GM06990 (cell line): ENCODE measurements around a stretch of chr11.

GRCh38 chr11:69002644-69003022, 10.4 kb downstream of the MRGPRF start:
- RRBS, result no CpG with 5 or more reads among the region's 7 CpGs

- RRBS, result 85% methylated on average over 3 of the region's 19 CpGs
Observed at GRCh38 chr11:69051494-69052228, 2.9 kb downstream of the TPCN2 start.

GRCh38 chr11:69067284-69067666, 18.5 kb downstream of the TPCN2 start:
- RRBS, result 95% methylated on average over 7 of the region's 15 CpGs

DNA sequence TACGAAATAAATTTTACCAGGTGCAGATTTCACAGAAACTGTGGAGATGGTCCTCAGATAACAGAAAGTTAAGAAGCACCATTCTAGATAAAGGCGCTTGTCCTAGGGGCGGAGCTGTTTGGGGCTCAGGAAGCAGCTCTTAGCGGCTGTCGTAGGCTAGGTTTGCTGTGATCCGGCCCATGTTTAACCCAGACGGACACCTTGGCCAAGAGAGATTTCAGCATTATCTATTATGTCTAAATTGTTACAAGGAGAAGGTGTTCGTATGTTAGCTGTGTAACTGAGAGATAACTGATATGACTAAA, 25.7 kb downstream of the TPCN2 start:
- RRBS, result no CpG with 5 or more reads among the region's 8 CpGs

- RRBS, result no CpG with 5 or more reads among the region's 19 CpGs
Observed at GRCh38 chr11:69158860-69159437, 3.2 kb downstream of the SMIM38 start.

DNA sequence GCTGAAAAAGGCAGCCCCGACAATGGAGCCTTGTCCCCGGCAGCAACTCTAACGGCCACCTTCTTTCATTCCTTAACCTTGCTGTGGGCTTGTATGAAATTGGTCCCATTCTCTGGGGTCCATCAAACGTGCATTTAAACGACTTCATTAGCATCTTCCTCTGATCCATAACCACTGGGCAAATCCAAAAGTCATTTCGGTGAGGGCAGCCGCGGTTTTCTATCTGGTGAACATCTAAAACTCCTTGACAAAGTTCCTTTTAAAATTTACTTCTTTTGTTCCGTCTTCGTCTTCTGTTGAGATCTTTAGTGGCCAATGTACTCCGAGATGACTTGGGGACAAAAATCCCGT, 59.9 kb upstream of the MYEOV start:
- RRBS, result 96% methylated on average over 2 of the region's 12 CpGs

GRCh38 chr11:69251701-69252687, 42.0 kb upstream of the MYEOV start:
- RRBS, result 45% methylated on average over 3 of the region's 34 CpGs

DNA sequence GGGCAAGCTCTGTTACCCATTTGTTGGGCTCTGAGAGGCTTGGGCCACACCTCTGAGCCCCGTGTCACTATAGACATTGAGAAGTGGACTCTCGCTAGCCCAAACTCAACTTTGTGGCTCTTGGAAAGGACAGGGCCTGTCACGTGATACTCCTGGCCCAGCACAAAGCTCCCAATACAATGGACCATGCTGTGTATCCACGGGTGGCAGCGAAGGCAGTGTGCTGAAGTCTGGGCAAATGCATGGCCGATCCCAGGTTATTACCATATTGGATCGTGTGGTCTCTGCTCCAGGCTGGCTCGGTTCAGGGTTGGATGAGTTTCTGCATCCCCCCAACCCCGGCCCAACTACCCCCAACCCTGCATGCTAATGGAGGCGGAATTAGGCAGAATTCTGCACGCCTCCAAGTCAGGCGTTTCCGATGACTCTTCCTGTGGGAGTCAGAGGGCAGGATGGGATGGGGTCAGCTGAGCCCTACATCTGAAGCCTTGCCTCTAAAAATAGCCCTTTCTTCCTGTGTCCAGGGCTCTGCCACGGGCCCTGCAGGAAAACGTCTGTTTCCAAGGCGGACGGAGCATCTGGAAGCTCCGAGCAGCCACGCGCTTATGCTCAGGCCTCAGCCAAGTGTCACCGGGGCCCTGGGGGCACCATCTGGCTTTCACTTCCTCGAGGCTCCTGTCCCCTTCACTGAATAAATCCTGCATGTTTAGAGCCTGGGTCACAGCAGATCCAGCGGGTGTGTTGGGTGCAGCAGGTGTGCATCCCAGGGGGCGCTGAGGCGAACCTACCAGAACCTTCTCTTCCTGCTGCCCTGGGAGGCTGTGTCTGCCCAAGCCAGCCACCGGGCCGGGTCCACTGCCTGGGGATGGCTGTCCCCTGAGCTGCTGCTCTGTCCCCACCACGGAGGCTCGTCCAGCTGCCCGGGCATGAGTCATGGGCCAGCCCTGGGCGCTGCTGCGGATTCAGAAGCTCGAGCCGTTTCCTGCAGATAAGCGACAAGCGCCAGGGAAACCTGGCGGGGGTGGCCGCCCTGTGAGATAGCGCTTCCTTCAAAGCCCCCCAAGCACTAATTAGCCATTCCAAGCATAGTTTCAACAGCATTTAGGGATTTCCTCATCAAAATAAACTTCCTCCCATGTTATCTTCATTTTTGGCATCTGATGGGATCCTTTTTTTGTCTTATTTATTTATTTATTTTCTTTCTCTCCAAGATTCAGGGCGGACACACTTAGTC, 155.4 kb downstream of the MYEOV start:
- RRBS, result 3% methylated on average over 4 of the region's 40 CpGs

DNA sequence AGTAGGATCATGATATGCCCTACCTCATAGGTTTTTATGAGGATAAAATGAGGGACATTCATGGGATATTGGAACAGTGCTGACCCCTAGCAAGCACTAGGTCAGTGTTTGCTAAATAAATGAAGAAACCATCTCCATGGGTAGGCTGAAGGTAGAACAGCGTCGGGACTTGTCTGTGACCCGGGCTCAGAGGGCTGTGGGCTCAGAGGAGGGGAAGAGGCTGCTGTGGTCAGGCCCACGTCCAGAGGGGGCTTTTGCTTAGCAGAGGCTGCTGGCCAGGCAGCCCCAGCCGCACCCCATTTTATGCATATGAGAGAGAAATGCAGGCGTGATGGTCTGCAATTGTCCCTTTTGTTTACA, 157.6 kb upstream of the CCND1 start:
- RRBS, result no CpG with 5 or more reads among the region's 6 CpGs

DNA sequence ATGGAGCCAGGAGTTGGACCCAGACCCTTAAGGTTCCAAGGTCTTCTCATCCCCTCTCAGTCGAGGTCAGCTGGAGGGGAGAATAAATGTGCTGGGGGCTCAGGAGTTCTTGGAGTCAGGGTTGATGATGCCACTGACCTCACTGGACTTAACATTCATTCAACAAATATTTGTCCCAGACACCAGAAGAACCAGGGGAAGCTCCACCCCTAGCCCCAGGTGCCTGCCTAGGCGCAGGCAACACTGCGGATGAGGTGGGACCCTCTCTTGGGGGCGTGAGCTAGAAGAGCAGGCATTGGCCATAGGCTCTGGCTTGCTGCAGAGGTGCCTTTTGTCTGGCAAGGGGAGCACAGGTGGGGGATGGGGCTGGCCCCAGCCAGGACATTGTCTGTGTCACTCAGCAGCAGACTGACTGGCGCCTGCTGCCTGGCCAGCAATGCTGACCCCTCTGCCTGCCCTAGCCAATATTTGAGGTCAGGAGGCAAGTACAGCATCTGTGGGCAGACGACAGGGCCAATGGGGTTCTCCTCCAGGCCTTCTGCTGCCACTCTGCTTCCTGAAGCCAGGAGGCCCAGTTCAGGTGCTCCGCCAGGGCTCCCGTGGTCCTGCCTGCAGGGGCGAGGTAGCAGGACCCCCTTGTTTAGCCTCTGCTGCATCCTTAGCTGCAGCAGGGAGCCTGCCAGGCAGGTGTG, 155.6 kb upstream of the CCND1 start:
- RRBS, result no CpG with 5 or more reads among the region's 9 CpGs

DNA sequence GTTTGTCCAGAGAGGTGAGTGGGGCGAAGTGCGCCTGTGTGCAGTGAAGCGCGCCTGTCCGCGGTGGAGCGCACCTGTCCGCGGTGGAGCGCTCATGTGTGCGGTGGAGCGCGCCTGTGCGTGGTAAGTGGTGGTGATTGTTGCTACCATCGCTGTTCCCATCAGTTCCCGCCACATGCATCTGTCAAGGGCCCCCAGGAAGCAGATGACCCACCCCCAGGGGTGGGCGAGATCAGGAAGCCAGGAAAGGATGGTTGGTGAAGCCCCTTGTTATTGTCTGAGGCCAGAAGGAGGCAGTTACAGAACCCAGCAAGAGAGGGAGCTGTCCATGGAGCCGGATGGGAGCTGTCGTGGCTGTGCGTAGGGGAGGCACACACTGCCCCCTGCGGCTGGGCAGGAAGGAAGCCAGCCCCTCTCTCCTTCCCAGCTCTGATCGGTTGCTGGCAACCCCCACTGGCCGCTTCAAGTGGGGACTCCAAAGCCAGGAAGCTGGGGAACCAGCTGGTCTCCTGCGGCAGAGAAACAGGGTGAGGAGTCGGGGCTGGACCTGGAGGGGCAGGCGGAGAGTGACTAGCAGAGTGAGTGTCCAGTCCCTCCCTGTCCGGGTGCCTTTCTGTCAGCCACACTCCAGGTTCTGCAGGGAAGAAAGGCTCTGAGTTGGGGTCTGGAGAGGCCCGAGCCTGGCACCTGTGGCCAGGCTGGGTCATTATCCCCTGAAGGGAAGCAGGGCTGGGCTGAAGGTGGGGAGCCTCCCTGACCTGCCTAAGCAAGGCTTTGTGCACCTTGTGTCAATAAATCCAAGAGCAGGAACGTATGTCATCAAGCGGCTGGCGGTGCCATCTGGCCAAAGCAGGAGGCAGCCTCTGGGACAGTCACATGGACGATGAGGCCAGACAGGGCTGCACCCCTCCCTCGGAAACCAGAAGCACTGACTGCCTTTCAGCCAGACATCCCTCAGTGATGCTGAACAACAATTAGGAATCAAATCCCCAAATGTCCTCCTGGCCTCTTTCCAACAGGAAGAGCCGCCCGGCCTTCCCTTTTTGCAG, 73.6 kb upstream of the FGF3 start:
- RRBS, result no CpG with 5 or more reads among the region's 35 CpGs

GRCh38 chr11:69918093-69918719, 99.0 kb upstream of the FGF3 start:
- RRBS, result no CpG with 5 or more reads among the region's 28 CpGs

DNA sequence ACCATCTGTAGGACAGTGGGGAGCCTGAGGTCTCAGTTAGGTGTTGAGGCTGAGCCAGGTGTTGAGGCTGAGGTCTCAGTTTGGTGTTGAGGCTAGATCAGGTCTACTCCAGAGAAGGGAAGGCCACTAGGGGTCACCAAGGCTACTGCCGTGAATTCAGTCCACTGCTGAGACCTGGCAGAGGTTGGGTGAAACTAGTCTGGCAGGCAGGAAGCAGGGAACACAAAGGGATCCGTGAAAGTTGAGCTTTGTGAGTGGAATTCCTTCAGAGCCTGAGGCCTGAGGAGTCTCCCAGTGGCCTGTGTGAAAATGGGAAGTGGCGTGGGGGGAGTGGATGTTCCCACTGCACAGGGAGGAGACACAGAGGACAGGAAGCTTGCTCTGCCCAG, 123.9 kb upstream of the FGF3 start:
- RRBS, result no CpG with 5 or more reads among the region's 3 CpGs

- RRBS, result no CpG with 5 or more reads among the region's 4 CpGs
Observed at GRCh38 chr11:69968723-69969098, 109.4 kb upstream of the ANO1 start.

DNA sequence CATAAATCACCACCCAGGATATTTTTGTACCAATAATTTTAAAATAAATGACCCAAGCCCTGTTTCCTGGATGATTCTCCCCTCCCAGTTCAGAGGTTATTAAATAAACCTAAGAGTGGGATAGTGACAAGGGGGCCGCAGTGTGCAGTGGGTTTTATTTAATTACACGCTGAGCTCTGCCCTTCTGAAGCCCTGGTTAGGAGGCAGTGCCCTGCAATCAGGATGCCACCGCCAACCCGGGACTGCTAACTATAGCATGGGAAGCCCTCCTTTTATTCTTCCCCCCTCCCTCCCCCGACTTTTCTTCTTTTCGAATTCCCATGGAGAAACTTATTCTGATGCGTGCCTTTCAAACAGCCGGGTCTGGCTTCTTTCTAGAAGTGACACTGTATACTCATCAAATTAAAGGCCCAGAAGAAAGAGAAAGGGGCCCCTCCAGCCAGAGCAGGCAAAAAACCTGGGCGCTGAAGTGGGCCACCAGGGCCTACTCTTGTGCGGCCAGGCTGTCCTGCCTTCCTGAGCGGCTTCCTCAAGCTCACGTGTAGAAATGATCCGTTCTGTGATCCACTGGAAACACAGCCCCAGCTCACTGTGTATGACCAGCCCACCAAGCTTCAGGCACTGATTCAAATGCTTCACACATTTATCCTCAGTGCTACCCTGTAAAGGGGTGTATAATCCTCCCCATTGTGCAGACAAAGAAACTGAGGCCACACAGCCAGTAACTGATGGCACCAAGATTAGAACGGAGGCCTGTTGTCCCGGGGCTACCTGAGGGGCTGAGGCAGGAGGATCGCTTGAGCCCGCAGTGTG, 91.2 kb upstream of the ANO1 start:
- RRBS, result 78% methylated on average over 2 of the region's 17 CpGs

- RRBS, result no CpG with 5 or more reads among the region's 12 CpGs
Observed at GRCh38 chr11:70029225-70029920, 48.7 kb upstream of the ANO1 start.

DNA sequence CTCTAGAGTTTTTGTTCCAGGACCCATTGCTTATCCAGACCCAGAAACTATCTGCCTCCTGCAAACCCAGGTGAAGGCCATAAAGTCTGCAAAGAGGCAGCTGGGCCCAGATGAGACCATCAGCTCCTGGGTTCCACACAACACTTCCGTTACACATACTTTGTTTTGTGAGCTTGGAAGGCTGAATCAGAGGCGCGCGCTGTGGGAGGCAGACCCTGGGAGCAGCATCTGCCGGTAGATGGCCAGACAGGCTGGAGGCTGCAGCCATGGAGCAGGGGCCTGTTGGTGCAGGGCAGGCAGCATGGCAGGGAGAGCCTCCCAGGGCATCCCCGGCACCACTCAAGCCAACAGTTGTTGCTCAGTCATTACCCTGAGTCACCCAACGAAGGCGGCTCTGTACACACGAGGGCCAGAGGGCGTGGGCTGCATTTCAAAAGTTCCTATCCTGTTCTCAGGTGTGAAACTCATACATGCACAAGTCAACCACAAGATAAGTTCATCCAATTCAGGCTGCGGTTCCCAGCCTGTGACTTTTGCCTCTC, 2.5 kb downstream of the ANO1 start:
- RRBS, result 29% methylated on average over 2 of the region's 11 CpGs

- RRBS, result no CpG with 5 or more reads among the region's 13 CpGs
Observed at GRCh38 chr11:70129122-70129553, 51.0 kb downstream of the ANO1 start.

DNA sequence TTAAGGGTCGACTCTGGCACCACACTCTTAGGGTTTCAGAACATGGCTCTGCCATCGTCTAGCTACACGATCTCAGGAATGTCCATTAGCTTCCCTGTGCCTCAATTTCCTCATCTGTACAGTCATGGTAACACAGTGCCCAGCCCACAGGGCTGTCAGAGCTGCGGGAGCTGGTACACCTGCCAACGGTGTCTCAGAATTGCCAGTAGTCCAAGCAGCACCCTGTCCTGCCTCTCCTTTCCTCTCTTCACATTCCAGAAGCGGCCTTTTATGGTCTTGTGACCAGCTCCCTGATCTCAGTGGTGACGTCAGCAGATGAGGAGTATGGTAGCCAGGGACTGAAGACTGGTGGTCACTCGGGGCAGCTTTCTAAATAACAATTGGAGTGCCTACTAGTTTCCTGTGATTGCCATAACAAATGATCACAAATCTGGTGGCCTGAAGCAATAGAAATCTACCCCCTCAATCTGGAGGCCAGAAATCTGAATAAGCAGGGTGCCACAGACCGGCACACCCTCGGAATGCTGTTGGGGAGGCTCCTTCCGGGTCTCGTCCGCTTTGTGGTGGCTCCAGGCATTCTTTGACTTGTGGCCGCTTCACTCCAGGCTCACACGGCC, 2.0 kb downstream of the FADD start:
- RRBS, result no CpG with 5 or more reads among the region's 15 CpGs

- RRBS, result no CpG with 5 or more reads among the region's 9 CpGs
Observed at GRCh38 chr11:70293251-70293878, 22.9 kb downstream of the PPFIA1 start.